SUDHL5 (cell line): ENCODE measurements around a stretch of chr10.

DNA sequence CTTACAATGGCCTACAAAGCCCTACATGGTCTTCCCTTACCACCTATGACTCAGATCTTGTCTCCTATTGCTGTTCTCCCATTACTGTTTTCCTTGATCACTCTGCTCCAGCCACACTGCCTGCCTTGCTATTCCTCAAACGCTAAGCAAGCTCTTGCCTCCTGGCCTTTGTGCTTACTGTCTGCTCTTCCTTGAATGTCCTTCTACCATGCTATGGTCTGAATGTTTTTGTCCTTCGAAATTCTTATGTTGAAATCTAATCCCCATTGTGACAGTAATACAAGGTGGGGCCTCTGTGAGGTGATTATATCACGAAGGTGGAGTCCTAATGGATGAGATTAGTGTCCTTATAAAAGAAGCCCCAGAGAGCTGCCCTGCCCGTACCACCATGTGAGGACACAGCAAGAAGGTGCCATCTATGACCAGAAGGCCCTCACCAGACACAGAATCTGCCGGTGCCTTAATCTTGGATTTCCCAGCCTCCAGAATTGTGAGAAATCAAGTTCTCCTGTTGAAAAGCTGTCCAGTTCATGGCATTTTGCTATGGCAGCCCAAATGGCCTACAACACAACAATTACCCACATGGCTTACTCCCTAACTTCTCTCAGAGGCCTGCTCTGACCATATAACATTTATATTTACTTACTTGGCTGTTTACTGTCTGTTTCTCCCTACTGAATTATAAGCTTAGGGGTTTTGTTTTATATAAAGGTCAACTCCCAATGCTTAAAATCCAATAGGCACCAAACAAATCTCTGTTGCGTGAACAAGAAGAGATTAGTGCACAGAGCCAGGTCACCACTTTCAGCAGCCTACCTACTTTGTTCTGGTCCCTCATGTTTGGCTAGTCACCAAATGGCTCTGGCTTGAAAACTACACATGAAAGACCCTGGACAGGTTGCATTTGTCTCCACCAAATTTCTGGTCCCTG is 2.9 kb downstream of the DNAJC1 start:
- PRO-cap = no peak

DNA sequence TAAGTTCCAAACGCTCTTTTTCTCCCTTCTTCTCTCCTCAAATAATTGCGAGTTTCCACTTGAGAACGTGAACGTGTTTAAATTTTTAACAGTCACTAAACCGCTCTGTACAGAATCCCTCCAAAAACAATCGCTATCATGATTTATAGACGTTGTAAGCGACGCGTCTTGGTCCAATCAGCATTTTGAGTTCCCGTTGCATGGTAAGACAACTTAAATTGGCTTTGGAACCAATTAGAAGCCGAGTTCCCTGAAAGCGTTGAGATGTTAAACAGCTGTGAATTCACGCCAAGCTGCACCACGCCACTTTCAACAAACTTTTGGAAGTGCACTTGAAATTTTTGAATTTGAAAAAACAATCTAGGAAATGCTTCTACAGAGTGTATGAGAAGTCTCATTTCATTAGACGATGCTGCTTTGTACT is 12.6 kb upstream of the EBLN1 start:
- PRO-cap = bidirectional peak, plus-strand start at position 244 of the sequence, minus-strand start at position 187 of the sequence

DNA sequence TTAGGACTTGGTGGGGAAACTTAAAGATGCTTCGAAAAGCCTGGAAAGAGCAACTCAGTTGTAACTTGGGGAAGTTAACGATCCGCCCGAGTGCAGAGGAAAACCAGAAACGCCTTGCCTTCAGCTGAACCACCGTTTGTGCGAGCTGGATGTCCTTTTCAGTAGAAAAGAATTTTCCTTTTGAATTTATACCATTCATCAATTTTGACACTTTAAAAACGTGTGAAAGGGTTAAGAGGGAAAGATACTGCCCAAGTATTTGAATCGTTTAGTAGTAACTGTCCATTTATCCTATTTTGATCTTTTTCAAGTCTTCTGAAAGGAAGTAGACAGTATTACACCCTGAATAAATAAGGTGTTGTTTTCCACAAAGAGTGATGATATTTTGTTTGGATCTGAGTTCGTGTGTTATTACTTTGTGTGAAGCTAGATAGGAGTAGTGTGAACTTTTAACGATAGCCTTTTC is 931 bp upstream of the BMI1 start:
- PRO-cap = no peak

DNA sequence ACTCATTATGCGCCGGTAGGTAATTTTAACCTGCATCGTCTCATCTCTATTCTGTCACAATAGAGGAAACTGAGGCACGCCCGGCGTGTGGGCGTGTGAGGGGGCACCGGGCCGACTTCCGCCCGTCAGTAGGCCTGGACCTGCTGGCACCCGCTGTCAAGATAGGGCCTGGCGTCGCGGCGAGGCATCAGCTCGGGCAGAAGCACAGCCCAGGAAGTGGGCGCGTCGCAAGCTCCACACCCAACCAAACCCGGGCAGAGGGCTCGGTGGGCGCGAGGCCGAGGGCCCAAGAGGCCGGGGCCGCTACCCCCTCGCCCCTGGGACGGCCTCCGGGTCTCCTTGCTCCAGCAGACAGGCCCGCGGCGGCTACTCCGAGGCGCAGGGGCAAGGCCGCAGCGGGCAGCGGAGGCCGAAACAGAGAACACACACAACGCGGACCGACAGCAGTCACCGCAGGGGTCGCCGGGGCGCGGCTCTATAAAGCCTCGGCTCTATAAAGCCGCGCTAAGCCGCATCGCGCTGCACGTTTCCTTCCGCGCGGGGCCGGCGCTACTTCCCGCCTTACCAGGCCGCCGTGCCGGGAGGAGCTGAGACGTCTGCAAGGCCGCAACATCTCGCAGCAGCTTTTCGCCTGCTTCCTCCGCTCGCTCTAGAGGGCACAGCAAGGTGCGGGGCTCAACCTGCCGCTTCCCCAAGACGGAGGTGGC is 91.3 kb downstream of the SPAG6 start:
- PRO-cap = bidirectional peak, plus-strand start at position 590 of the sequence, minus-strand start at position 452 of the sequence

- PRO-cap = no peak
Measured at GRCh38 chr10:22477340-22478053, 132.2 kb downstream of the SPAG6 start.

DNA sequence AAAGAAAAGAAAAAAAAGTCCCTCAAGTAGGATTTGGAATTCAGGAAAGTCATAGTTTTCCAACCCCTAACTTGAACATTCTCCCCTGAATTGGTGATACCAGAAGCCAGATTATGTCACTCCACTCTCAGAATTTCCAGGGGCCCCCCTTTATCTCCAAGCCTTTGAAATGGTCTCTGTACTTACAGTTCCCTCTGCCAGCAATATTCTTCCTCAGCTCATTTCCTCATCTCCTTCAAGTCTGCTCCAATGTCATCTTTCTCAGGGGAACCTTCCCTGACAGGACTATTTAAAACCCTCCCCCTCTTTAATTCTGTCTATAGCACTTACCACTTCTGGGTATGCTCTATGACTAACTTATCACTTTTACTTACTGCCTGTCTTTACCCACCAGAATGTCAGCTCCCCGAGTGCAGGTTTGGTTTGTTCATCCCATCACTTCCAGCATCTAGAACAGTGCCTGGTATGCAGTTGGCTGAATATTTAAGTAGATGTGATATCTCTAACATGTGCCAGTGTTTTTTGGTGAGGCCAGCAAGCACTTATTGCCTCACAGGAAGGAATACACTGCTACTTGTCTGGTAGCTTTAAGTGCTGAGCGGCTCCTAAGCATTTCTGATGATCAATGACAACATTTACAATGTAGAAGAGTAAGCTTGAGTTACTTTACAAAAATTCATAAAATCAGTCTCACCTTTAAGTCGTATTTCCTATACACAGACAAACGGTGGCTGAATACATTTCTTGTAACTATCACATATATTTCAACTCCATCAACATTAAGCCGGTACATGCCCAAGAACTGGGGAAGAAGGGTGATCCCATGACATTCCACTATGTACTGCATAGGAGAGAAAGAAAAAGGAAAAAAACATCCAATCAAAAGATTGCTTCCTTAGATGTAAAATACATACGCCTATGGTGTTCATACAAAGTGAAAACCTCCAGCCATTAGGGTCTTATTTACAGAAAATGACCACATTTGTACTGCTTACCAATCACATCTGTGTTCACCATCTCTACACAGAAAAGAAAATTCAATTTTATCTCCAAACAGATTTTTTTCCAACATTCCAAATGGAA is 141.4 kb downstream of the PIP4K2A start:
- PRO-cap = no peak

DNA sequence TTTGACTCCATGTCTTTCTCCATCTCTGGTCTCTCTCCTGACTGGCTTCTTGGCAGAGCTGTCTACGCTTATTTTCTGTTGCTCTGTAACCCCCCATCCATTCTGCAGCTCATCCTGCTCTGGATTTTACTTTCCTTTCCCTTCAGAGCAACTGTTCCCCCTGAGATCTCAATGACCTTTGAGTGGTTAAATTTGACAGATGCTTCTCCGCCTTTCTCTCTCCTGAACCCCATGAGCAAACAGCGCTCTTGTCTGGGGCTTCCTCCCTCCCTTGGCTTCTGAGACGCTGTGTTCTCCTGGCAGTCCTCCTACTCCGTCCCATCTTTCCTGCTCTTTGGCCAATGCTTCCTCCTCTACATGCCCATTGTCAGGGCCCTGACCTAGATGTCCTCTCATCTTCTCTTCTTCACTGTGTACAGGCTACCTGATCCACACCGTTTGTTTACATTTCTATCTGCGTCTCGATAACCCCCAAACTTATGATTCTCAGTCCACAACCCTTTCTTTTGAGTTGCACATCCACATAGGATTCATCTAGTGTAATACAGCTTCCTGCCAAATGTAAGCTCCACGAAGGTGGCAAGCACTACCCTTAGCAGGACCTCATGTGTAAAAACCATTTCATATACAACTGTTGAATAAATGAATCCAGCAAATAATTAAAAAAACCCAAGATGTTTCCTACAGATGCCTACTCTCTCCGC is 136.0 kb downstream of the PIP4K2A start:
- PRO-cap = no peak

- PRO-cap = bidirectional peak, plus-strand start at chr10:22682013, minus-strand start at chr10:22681856
Measured at GRCh38 chr10:22681627-22682350, 32.6 kb downstream of the PIP4K2A start.

DNA sequence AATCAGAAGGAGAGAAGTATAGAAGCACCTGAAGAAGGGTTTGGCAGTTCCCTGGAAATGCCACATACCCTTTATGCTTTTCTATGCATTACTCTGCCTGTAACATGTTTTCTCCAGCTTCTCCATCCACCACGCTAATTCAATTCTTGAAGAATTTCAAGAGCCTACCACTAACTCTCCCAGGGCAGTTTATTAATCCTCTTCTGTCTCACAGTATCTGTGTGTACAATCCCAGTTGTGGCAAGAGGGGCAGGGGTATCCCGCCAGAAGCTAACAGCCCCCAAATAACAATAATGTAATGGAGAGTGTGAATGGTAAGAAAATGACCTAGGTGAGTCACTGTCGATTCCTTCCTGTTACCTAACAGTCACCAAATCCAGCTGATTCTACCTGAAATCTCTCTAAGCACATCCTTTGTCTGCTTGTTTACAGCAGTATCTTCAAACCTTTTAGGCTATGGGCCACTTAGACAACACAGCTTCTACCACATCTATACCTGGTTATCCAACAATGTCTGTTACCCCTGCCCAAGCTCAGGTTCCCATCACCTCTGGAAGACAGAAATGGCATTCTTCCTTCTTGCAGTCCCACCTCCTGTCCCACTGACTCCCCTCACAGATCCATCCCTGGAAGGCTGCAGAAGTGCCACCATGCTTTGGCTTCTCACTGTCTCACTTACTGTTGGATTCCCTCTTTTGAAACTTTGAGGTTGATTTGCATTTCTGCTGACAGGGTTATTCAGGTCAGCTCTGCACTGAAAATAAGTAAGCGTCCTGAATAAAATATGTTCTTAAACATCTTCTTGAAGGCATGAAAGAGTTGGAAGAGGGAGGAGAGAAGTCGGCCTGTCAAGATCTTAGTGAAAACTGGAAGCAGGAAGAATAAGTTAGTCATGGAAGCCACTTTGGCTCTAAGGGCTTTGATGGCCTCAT is 13.2 kb downstream of the PIP4K2A start:
- PRO-cap = no peak

DNA sequence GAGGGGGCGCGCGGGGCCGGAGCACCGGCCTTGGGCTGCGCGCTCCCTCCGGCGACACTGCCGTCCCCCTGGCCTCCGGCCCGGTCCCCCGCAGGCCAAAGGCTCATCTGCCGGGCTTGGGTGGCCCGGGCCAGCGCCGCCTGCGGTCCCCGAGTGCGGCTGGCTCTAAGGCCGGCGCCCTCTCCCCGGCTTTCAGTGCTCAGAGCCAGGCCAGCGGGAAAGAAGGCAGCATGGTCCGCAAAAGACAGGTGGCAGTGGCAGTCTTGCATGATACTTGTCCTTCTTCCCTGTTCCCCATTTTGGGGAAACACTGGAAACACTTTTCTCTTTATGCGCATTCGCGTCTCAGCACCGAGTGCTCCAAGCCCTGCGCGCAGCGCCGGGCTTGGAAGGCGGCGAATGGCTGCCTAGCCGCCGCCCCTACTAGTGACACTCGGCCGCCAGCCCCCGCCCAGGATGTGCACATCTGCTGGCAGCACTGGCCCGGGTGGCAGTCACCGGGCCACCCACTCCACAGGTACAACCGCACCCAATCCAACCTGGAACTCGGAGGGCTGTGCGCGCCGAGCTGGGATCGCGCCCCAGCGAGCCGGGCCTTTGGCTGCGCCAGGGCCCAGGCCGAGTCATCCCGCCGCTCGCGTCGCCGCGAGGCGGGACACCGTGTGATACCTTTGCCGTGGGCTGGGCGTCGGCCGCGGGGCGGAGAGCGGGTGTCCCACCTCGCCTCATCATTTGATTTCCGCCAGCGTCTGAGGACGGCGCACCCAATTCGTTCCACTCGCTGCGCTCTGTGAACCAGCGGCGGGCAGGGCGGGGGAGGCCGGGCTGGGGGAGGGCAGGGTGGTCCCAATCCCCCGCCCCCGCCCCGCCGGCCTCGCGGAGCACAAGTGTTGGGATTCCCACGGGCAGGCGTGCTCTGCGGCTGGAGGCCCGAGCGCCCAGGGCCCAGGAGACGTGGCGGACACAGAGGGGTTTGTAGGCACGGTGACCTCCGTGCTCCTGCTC is 18.1 kb upstream of the PTF1A start:
- PRO-cap = no peak

DNA sequence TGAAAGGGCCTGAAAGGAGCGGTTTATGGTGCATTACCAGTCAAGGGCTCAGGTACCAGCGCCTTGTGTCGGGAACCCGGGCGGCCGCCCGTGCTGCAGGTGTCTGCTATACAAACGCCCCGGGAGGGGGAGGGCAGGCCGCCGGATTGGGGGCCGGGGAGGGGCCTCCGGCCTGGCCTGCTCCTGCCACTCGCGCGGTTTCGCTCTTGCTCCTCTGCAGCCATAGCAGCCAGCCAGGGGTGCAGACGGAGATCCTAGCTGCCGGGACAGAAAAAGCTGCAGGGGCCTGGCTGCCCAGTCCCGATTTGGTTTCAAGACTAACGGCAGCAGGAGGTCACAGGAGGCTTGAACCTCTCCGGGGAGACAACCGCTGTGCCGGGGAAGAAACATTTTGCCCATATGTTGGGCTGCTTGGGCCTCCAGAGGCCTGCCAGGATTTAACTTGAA is 17.3 kb upstream of the PTF1A start:
- PRO-cap = no peak

GRCh38 chr10:23198746-23199351 is 6.7 kb downstream of the PTF1A start:
- PRO-cap = no peak

- PRO-cap = no peak
Measured at GRCh38 chr10:23439864-23441043, 1.4 kb downstream of the OTUD1 start.

- PRO-cap = no peak
Measured at GRCh38 chr10:24238486-24239699, 30.0 kb downstream of the KIAA1217 start.

DNA sequence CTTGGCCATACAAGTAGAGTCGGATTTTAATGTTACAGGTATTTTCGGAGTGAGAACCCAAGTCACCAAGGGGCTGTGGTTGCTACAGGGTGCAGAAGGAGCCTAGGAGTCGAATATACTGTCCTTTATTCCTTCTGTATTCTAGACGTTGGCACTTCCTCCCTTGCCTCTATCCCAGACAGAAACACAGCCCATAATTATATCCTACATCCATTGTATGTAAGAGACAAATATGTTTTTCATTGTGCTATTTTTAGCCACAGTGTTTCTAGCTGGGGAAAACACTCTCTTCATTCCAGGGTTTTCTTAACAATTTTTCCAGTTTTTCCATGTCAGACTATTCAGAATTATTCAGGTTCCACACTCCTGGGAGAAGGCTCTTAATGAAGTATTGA is 32.6 kb downstream of the KIAA1217 start:
- PRO-cap = no peak

- PRO-cap = no peak
Measured at GRCh38 chr10:24438004-24438586, 229.2 kb downstream of the KIAA1217 start.

DNA sequence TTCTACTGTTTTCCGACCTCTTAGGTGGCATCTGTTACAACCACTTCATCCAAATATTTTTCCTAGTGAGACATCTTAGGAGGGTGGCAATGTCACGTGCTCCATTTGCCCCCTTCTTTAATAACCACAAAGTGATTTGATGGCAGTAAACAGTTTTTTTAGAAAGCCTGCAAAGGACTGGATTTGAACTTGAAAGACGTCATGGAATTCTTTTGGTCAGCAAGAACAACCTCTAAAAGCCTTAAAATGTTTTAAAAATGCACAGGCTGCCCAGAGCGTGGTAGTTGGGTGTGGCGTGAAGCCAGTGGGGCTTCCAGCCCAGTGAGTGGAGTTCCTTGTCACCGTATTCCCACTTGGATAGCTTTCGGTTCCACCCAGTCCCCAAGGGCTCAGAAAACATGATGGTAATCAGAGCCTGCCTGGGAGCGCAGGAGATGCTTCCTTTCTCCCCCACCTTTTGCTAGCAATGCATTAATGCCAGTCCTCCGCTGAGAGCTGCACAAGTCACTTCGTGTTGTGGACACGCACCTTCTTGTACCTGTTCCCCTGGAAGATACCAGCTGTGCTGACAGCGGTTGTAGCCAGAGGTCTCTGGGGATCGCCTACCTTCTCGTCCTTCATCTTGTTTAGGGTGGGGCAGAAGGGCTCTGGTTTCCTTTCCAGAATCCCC is 256.4 kb downstream of the KIAA1217 start:
- PRO-cap = no peak

- PRO-cap = no peak
Measured at GRCh38 chr10:24465895-24466679, 257.1 kb downstream of the KIAA1217 start.

- PRO-cap = no peak
Measured at GRCh38 chr10:24532066-24532642, 191.5 kb downstream of the ARHGAP21 start.

GRCh38 chr10:24618221-24619004 is 105.3 kb downstream of the ARHGAP21 start:
- PRO-cap = no peak